HT-29 (cell line): ENCODE measurements around a stretch of chr2.

- RAMPAGE, long total RNA = no peak
These were observed 145.2 kb downstream of the WDSUB1 start for GRCh38 chr2:159141165-159141740.

DNA sequence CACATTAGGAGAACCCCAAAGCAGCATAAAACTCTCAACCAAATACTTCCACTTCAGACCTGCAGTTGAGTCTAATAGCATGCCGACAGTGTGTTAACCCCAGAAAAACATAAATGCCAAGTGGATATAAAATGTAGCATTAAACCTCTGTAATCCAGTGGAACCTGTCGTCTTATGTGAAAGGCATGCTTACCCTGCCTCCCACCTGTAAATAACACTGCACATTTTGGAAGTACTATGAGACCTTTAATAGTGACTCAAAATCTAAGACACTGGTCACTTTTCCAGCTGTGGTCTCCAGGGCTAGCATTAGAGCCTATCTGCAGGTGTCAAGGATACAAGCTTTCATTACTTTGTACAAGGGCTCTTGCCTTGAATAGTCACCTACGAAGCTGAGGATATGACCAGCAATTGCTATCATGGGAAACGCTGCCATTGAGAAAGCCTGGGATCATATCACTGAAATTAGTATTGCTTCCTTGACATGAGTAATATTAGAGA, 79.7 kb upstream of the WDSUB1 start:
- RAMPAGE, long total RNA = no peak

DNA sequence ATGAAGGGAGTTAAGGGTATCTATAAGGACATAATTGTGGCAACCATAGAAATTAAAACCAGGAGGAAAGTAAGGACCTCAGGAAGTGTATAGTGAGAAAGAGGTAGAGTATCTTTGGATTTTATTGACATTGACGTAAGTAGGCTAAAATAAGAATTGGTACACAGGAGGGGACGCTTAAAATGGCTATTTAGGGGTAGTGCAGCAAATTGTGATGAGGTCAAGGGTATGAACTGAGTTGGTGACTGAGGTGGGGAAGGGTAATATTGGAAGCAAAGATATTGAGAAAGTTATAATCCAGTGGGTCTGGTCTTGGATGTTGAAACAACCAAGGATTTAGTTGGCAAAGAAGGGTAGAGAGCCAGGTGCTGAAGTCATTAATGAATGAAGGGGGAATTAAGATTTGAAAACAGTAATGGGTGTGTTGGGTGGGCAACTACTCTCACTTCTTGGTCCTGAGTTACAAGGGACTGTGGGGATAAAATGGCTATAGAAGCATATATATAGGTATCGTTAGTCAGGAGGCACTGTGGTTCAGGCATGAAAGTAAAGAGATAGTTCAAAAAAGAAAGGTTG, 42.8 kb downstream of the MARCHF7 start:
- RAMPAGE, long total RNA = no peak

DNA sequence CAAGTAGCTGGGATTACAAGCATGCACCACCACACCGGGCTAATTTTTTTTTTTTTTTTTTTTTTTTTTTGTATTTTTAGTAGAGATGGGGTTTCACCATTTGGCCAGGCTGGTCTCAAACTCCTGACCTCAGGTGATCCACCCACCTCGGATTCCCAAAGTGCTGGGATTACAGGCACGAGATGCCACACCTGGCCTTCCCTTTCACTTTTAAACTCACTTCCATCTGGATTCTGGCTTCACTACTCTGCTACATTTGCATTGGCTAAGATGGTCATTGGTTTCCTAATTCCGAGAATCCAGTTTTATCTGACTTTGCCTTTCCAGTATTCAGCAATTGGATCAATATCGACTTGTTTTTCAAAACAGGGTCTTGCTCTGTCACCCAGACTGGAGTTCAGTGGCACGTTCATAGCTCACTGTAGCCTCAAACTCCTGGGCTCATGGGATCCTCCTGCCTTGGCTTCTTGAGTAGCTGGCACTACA, 4.6 kb upstream of the CD302 start:
- RAMPAGE, long total RNA = no peak

- RAMPAGE, long total RNA = no peak
These were observed 21.6 kb upstream of the ITGB6 start for GRCh38 chr2:160221545-160222251.

GRCh38 chr2:160223877-160224526, 23.9 kb upstream of the ITGB6 start:
- RAMPAGE, long total RNA = no peak

DNA sequence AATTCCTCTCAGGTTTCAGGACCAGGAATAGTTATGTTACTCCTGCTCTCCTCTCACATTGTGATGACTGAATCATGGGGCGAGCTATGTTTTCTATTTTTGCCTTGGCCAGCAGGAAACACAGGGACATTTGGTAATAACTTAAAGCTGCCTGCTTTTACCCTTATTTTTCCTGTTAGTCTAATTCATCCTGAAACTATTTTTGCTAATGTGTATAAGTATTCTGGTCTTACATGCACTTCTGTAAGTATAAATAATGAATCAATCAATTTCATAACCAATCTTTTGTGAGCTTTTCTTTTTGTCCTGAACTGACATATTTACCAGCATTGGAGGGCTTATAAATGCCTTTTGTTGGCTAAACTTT, 115.4 kb upstream of the ITGB6 start:
- RAMPAGE, long total RNA = no peak

DNA sequence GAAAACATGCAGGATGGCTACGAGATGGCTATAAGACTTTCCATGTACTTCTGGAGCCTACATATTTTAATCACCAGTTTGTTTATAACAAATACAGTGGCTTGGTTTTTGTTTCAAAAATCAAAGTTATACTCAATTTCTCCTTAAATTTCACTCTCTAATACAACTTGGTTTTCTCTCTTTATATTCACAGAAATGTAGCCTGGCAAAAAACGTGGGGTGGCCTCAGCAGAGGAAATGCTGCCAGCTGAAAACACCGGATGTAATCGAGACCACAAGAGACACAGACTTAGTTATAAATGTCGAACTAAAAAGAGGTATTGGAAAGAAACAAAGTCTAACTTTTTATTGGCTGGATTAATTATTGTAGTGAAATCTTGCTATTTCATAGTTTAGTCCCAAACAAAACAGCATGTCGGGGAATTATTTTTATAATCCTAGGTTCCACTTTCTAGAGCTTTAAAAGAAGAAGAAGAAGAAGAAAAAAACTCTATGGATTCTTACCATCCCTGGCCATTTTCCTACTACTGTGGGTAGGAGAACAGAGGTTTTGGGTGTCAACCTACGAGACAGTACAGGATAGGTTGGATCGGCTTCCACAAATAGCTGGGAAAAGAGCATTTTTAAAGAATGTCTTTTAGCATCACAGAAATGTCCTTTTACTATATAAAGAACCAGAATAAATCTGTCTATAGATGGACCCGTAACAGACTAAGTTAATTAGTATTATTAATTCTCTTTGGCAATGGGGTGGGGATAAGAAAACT, 65.4 kb downstream of the RBMS1 start:
- RAMPAGE, long total RNA = no peak

DNA sequence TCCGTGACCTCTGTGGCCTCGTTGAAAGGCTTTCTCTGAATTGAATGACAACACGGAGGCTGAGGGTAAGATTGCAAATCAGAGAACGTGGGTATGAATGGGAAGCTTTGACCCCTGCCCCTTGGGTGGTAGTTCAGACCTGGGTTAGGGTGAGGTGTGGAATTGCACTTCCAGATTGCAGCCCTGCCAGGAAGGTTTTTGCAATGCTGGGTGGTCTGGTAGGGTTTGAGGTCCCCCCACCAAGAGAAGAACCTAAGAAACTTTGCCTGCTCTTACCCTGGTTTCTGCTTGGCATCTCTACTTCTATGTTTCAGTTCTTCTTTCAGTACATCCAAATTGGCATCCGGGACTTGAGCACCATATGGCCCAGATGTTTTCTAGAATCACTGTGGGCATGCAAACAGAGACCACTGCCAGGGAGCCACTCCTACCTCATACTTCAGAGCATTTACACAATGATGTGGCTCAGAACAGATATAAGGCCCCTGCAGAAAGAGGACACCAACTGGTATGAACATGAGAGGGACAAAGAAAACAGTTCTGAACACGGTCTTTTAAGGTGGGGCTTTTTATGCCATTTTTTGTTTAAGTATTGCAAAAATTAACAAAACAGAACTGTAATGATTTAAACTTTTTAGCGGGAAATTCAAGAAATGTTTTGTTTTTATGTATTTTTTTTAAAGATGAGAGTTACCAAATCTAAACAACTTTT, 210.6 kb upstream of the RBMS1 start:
- RAMPAGE, long total RNA = no peak

- RAMPAGE, long total RNA = no peak
These were observed 19.2 kb downstream of the TANK start for GRCh38 chr2:161179319-161179869.

- RAMPAGE, long total RNA = no peak
These were observed 24.4 kb downstream of the TANK start for GRCh38 chr2:161184203-161185498.

- RAMPAGE, long total RNA = no peak
These were observed 62.3 kb downstream of the DPP4 start for GRCh38 chr2:162011743-162012017.

GRCh38 chr2:164766421-164767010, 75.1 kb downstream of the COBLL1 start:
- RAMPAGE, long total RNA = no peak

DNA sequence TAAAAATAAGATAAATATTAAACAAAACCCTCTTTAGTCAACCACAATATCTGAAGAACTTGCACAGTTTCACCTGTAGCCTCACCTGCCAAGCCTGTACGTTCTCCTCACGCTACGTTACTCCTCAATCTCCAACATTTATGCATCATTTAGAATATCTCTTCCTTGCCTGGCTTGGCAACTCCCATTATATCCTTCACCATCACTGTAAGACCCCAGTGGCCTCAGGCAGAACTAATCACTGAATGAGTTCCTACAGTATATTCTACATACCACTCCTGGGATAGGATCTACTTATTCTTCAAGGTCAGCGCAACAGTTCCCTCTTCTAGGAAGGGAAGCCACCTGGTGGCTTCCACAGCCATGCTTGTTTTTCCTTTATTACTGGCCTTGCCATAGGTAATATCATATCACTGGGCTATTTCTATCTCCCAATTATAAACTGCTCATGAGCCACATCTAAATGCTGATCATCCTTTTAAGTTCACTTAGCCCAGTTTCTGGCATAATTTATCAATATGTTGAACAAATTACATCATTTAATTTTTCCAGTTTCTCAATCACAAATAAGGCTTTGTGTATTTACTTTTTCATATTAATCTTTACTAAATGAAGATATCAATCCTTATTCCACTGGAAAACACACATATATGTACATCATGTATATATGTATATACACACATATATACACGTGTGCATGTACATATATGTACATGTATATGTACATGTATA, 24.0 kb downstream of the COBLL1 start:
- RAMPAGE, long total RNA = no peak

- RAMPAGE, long total RNA = no peak
These were observed 495 bp upstream of the GALNT3 start for GRCh38 chr2:165794467-165795017.

DNA sequence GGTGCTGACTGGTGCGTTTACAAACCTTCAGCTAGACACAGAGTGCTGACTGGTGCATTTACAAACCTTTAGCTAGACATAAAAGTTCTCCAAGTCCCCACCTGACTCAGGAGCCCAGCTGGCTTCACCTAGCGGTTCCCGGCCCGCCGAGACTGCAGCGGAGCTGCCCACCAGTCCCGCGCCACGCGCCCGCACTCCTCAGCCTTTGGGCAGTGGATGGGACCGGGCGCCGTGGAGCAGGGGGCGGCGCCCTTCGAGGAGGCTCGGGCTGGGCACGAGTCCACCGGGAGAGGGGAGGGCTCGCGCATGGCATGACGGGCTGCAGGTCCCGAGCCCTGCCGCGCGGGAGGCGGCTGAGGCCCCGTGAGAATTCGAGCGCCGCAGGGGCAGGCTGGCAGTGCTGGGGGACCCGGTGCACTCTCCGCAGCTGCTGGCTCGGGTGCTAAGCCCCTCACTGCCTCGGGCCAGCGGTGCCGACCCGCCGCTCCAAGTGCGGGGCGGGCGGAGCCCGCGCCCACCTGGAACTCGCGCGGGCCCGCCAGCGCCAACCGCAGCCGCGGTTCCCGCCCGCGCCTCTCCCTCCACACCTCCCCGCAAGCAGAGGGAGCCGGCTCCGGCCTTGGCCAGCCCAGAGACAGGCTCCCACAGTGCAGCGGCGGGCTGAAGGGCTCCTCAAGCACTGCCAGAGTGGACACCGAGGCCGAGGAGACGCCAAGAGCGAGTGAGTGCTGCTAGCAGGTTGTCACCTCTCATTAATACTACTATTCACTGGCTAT, 3.5 kb upstream of the TTC21B start:
- RAMPAGE, long total RNA = no peak

GRCh38 chr2:166090502-166090762, 37.4 kb downstream of the SCN1A start:
- RAMPAGE, long total RNA = no peak

DNA sequence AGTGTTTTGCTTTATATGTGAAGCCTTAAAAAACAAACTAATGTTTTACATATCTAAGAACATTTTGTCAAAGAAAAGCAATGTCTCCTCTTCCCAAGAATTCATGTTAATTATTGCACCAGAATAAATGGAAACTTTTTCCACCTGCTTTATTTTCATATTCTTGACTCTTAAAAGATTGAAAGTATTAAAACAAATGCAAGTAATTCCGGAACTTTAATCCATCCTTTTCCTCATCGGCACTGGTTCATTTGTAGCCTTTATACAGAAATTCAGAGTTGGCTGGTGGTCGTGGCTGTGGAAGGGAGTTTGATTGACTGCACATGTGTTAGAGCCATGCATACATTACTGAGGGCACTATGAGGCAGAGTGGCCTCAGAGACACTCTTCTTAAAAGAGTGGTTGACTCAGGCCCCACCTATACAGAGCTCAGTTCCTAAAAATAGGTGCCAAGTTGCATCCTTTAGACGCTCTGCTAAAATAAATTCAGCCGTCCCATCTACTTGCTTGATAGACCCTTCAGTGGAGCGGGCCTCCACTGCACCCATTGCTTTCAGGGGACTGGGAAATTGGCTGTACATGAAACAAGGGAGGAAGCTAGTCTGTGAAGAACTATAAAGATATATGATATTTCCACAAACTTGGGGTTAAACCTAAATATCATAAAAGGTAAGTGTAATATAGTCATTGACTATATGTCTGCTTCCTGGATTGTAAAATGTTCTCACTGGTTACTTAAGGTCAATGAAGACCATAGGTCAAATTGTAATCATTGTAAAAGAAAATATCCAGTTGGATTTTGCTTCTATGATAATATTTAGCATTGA, 105.7 kb upstream of the B3GALT1 start:
- RAMPAGE, long total RNA = no peak

GRCh38 chr2:167191186-167191564, 101.6 kb upstream of the B3GALT1 start:
- RAMPAGE, long total RNA = no peak

- RAMPAGE, long total RNA = no peak
These were observed 60.9 kb downstream of the B3GALT1 start for GRCh38 chr2:167353768-167354113.